ENCODE measurements around the genes SWI5 and SH3GLB2.

DNA sequence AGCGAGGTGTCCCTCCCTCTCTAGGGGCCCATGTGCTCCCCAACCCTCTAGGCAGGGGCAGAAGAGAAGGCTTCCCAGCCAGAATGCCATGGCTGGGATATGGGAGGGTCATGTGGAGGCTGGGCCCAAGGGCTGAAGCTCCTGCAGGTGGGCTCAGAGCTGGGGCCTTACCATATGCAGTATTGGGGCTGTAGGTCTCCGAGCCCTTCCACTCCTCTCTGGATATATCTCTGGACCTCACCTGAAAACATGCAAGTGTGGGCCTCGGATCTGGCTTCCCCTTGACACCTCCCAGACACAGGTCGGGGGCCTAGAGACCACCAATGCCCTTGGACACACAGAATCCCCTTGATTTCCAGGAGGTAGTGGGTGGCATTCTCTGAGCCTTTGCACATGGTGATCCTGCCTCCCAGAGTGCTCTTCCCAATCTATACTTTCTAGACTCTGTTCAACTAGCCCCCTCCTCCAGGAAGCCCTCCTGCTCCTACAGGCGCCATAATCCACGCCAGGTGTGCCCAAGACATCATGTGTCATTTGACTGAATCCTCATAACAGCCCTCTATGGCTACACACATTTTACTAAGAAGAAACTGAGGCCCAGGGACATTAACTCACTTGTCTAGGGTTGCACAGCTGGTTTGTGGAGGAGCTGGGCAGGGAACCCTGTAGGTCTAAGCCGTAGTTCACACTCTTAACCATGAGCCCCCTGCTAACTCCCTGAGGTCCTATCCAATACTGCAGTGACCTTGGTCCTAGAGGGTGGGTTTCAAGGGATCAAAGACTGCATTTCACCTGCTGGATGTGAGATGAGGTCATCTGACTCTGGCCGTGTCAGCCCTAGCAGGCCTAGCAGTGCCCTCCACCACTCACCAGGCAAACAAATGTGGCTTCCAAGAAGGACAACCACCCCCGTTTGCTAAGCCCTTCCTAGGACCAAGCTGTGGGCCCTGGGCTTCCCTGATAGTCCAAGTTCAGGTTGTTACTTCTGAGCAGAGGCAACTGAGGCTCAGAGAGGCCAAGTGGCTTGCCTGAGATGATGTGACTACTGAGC lies 7.2 kb downstream of the BBLN start:
- PRO-cap = no peak

- PRO-cap = bidirectional peak, plus-strand start at chr9:128276283, minus-strand start at chr9:128275998
Observed at GRCh38 chr9:128276108-128276391, at the start of gene SWI5. SWI5 (plus strand) TSS chr9:128276276.

GRCh38 chr9:128309209-128309881 lies 12.9 kb downstream of the TRUB2 start:
- PRO-cap = no peak

GRCh38 chr9:128344849-128345774 lies 4.8 kb downstream of the SLC27A4 start:
- PRO-cap = no peak

DNA sequence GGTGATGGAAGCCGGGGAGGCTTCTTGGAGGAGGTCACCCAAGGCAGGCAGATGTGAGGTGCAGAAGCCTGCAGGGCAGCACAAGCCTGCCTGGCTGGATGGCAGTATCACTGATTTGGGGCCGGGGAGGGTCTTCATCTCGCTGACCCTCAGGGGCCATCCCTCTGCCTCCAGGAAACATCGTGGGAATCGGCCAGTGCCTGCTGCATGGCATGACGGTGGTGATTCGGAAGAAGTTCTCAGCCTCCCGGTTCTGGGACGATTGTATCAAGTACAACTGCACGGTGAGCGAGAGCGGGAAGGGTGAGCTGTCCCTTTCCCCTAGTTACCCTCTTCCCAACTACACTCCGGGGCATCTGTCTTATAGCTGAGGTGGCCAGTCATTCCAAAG lies 12.1 kb downstream of the SLC27A4 start:
- PRO-cap = no peak

GRCh38 chr9:128390238-128391161 lies 19.3 kb downstream of the URM1 start:
- PRO-cap = no peak

DNA sequence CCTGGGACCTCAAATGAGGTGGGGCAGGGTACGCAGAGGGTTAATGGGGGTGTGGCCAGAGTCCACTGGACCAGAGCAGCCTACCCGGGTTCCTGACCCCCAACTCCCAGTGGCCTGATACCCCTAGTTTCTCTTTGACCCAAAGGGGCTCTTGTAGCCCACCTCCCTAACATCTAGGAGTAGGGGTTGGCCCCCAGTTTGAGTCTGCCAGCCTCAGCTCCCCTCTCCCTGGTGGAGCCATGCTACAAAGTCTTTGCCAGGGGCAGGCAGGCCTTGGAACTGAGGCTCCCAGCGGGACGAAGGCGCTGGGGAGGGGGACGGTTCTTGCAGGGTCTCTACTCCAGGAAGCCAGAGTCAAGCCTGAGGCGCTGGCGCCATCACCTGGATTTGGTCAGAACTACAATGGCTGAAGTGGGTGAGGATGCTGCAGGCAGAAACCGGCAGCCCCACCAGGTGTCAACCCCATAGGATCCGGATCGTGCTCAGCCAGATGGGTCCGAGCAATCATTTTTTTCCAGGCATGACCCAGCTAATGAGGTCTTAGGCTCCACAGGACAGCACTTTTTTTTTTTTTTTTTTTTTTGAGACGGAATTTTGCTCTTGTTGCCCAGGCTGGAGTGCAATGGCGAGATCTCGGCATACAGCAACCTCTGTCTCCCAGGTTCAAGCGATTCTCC lies 8.3 kb upstream of the CERCAM start:
- PRO-cap = no peak

- PRO-cap = no peak
Observed at GRCh38 chr9:128644123-128644488, 12.5 kb downstream of the DYNC2I2 start.

GRCh38 chr9:128691324-128692205 lies 2.5 kb downstream of the SET start:
- PRO-cap = no peak

DNA sequence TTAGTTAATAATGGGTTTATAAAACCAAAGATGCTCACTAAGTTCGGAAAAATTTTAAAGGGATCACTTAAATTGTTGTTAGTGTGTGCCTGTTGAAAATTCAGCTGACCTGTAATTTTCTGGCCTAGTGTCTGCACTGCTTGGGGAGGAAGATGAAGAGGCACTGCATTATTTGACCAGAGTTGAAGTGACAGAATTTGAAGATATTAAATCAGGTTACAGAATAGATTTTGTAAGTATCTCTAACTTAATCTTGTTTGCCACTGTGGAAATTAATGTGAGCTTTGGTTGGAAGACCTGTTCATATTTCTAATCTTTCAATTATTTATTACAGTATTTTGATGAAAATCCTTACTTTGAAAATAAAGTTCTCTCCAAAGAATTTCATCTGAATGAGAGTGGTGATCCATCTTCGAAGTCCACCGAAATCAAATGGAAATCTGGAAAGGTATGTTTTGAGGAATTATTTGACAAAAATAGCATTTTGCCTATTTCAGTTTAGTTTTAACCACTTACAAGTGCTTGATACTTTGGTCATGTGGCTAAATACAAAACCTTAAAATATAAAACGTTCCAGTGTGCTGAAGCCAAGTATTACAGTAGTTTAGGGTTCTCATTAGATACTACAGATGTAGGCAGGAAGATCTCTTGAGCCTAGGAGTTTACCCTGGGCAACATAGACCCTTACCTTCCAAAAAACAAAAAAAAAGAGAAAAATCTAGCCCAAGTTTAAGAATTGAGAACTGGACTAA lies 3.7 kb downstream of the SET start:
- PRO-cap = no peak

DNA sequence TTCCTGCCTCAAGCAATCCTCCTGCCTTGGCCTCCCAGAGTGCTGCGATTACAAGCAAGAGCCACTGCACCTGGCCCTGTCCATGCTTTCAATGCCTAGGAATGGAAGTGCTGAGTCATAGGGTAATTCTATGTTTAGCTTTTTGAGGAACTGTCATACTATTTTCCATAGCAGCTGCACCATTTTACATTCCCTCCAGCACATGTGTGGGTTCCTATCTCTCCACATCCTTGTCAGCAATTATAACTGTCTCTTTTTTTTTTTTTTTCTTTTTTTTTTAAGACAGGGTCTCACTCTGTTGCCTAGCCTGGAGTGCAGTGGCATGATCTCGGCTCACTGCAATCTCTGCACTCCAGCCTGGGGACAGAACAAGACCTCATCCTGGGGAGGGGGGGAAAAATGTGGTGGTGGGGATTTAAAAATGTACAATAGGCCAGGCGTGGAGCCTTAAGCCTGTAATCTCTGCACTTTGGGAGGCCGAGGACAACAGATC lies 3.5 kb upstream of the TBC1D13 start:
- PRO-cap = unidirectional peak, minus-strand start at position 93 of the sequence

DNA sequence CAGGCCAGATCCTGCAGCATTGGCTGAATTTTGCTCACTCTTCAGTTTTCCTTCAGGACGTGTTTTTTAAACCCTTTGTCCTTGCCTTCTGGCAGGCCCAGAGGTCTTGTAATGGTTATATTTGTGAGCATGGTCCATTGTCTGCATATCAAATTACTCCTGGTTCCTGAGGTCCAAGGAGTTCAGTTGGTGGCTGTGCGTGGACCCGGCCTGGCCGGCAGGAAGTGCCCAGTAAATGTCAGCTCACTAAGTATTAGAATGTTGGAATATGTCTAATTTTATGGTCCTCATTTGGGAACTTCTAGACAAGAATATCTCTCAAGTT lies 690 bp downstream of the TBC1D13 start:
- PRO-cap = no peak

GRCh38 chr9:128793270-128794292 lies 6.5 kb downstream of the TBC1D13 start:
- PRO-cap = no peak

DNA sequence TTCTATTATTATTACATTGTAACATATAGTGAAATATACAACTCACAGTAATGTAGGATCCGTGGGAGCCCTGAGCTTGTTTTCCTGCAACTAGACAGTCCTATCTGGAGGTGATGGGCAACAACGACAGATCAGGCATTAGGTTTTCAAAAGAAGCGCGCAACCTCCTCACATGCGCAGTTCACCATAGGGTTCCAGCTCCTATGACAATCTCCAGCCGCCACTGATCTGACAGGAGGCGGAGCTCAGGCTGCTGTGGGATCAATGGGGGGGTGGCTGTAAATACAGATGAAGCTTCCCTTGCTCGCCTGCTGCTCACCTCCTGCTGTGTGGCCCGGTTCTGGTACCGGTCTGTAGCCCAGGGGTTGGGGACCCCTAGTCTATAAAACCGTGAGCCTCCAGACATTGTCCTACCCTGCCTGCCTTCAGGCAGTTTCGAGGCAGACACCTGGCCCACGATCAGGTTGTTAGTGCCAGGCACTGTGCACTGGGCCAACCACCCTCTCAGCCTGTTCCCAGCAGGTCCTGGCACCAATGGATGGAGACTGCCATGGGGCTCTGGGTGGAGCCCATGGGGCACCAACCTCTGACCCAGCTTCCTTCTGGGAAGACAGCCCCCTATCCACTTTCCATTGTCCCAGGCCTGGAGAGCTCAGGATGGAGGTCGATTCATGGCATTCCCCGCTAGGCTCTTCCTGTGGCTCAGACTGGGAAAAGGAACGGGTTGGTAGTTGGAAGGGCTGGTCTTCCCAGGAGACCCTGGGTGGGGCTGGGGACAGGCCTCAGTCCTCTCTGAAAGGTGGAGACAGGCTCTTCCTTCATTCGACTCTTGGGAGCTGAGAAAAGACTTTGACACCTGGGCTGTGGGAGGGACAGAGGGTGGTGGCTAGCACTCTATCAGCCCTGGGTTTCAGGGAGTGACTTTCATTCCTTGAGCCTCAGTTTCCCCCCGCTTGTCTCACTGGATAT lies 1.7 kb downstream of the ENDOG start:
- PRO-cap = no peak

- PRO-cap = no peak
Observed at GRCh38 chr9:128824058-128824643, 5.4 kb downstream of the SPOUT1 start.

DNA sequence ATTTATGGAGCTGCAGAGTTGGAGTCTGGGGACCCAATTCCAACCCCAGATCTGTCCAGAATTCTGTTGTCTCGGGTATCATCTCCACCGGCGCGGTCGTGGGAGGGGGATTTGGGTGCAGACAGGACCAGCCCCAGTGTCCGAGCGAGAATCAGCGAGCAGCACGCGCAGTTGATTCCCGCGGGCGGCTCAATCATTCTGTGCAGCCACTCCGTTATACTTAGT lies 277 bp downstream of the KYAT1 start:
- PRO-cap = no peak

GRCh38 chr9:128946083-128946932 lies 1.1 kb downstream of the DOLK start:
- PRO-cap = no peak

DNA sequence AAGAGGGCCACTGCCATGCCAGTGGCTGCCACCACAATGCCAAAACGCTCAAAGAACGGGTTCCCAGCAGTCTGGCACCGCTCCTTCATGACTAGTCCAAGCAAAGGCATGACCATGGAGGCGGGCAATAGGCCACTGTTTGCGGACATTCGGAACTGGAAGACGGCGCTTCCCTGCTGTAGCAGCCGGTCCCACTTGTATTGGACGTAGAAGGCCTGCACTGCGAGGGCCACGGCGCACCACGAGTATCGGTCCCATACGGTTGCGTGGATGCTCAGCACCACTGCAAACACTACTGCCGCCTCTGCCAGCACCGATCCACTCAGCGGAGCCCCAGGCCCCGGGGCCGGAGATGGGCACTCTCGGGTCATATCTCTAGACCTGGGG lies 477 bp downstream of the DOLK start:
- PRO-cap = no peak

DNA sequence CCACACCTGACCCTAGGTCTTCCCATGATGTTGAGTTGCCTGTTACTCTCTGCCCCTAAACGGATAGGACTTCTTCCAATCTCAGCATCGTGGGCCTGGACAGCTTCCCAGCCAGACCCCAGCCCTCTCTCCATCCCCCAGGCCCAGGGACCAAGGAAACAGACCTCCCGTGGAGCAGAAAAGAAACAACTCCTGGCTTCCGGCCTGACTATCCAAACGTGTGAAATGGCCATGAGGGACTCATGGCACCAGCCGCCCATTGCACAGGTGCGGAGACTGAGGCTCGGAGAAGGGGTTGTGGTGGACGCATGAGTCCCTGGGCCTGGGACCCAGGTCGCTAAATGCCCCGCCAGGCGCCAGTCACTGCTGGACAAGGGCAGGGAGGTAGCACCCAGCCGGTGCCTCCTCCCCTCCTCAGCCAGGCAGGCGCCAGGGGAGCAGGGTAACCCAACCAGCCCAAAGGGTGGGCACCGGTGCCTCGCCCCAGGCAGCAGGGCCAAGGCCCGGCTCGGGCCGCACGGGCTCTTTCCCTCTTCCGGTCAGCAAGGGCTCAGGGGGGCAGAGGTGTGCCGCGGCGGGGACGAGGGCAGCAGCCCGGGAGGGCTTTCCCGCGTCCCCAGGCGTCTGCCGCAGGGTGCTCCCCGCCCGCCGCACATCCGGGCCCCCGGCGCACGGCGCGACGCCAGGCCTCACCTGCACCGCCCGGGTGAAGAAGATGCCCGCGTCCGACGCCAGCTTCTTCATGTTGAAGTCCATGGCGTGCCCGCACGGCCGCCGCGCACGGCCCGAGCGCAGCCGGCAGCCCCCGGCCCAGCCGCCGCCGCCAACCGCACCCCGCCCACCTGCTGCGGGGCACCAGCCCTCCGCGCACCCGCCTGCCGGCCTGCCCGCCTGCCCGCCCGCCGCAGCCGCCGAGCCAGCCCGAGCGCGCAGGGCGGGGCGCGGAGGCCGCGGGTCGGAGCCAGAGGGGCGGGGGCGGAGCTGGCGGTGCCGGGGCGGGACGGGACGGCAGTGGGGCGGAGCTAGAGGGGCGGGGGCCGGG lies at the start of gene SH3GLB2:
Gene SH3GLB2 (minus strand): TSS at position 933 of the 1,042 bp plus-strand sequence.
- PRO-cap = bidirectional peak, plus-strand start outside the sequence, minus-strand start at position 910 of the sequence

GRCh38 chr9:129078563-129079085 lies 2.3 kb upstream of the DOLPP1 start:
- PRO-cap = no peak